H4 (cell line): Measurements from ENCODE around the gene CALHM6.

GRCh38 chr6:111804495-111805084 lies 68.7 kb downstream of the FYN start:
- RAMPAGE, long total RNA: no peak

DNA sequence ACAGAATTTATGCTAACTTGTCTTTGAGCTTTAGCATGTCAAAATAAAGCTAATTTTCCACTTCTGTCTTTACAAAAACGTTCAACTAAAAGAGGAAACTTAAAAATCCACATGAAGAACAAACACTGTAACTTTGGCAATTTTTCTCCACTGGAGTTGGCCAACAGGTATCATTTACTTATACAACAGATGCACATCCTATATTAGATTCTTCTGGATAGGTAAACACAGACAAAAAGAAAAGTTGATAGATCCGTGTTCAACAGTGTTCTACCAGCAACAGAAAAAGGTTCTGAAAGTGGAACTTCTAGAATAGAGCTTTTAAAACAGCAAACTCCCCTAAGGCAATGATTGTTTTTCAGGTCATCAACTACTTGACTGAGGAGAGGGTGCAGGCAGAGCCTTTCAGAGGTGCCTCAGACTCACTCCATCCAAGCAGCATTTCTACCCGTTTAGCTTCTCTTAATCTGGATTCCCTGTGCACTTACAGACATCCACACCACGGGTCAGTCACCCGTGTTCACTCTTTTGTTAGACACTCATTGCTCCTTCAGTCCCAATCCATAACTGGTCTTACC lies 29.0 kb downstream of the FYN start:
- RAMPAGE, long total RNA: no peak

DNA sequence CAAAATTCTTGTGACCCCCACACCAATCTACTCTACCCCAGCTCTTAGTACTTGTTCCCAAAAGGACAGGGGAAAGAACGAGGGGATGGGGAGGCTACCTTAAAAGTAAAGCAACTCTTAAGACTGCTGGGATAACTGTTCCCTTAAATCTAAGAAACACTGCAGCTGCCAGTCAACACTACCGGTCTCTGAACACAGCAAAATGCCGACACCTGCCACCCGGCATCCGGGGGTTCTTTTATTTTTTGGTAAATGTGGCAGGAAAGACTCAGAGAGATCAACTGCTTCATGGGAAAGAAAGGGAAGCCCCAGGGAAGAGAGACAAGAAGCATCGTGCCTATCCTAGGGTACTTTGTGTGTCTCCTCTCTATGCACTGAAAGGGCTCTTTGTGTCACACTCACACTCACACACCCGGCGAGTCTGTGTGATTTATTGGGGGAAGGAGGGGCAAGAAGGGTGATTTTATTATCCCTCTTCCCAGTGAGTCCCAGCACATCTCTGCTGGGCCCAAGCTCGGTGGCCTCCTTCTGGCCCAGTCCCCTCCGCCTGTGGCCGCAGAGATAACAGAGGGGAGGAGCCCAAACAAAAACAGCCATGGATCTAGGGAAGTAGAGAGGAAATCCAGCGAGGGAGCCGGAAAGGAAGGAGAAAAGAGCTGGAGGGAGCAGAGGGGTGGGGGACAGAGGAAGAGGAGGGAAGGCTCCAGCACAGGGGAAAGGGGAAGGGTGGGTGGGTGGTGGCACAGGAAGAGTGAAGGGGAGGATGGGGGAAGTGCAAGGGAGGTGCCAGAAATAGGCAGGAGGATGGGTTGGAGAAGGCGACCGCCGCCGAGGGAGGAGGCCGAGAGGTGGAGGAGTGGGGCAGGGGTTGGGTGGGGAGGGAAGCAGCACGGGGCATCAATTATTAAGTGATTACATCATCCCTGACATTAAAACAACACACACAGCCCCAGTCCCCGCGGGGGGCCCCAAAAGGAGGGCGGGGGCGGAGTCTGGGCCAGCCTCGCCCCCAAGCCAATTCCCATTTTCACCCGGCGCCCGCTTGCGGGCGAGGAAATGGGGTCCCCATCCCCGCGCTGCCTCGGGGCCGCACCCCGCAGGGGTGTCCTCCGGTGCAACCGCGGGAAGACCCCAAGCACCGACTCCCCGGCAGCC lies 1.2 kb downstream of the FYN start:
- RAMPAGE, long total RNA: no peak

DNA sequence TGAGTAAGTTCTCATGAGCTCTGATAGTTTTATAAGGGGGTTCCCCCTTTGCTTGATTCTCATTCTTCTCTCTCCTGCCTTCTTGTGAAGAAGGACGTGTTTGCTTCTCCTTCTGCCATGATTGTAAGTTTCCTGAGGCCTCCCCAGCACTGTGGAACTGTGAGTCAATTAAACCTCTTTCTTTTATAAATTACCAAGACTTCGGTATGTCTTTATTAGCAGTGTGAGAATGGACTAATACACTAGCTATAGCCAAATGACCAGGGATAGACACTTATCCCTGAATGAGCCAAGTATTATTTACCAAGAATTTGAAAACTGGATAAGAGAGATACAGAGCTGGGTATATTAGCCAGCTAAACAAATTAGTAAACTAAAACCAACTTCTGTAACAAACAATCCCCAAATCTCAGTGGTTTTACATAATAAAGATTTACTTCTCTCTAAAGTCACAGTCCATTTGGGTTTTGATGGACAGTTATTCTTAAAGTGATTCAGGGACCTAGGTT lies 7.6 kb upstream of the FYN start:
- RAMPAGE, long total RNA: no peak

DNA sequence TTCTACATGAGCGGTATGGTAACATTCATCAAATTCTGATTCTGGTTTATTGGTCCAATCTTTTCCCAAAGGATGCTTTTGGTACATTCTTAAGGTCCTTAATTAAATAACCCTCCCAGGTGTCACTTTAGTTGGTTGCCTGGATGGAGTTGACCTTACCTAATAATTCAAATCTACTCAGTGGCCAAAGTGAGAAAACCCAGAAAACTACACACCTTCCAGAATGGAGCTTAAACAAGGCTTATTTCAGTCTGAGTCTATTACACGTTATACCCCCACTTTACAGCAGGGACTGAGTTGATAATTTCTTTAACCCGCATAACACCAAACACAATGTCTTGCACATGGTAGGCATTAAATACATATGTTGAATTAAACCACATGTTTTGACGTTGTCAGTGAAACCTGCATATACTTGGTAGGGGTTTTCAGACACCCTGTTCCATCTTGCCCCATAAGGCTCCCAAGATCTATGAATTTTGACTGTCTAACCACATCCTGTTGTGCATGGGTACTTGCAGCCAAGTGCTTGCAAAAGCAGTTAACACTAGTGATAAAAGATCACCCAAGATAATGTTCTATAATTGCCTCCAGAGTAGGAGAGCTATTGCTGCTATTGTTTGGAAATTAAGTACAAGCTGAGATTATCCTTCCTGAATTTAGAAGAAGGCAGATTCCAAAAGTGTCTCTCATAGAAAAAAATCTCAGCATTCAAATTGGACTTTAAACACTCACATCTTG lies 26.1 kb upstream of the CCN6 start:
- RAMPAGE, long total RNA: no peak

GRCh38 chr6:112044907-112045387 lies 9.0 kb upstream of the CCN6 start:
- RAMPAGE, long total RNA: no peak

DNA sequence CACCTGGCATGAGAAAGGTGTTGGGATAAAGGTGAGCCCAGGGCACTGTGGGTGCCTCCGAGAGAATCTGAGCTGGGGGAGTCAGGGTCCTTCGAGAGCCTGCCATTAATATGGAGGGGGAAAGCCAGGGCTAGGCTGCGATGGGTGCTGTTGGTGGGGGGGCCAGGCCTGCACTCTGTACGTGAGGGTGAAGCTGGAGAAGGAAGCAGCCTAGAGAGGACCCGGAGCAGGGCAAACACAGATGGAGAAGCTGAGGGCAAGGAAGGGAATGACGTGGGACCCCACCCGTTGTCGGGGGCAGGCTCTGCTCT lies 238 bp upstream of the CCN6 start:
- RAMPAGE, long total RNA: no peak

DNA sequence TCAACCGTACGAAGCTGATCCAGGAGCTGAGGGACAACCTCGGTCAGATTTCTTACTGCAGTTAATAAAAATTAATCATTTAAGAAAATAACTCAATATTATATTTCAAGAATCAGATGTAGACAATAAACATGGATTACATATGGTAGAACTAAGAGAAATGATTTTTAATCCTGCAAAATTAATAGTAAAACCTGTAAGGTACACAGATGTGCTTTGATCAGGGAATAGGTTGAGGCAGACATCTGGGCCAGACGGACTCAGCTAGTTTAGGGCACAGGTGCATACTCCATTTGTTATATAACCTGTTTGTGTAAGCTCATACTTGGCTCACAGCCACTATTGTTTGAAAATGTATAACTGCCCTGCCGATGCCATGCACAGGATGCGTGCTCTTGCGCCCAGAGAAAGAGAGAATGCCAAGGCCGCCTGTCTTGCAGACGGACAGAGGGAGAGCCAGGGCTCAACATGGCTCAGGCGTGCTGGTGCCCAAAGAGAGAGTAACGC lies 57.5 kb downstream of the FAM229B start:
- RAMPAGE, long total RNA: no peak

DNA sequence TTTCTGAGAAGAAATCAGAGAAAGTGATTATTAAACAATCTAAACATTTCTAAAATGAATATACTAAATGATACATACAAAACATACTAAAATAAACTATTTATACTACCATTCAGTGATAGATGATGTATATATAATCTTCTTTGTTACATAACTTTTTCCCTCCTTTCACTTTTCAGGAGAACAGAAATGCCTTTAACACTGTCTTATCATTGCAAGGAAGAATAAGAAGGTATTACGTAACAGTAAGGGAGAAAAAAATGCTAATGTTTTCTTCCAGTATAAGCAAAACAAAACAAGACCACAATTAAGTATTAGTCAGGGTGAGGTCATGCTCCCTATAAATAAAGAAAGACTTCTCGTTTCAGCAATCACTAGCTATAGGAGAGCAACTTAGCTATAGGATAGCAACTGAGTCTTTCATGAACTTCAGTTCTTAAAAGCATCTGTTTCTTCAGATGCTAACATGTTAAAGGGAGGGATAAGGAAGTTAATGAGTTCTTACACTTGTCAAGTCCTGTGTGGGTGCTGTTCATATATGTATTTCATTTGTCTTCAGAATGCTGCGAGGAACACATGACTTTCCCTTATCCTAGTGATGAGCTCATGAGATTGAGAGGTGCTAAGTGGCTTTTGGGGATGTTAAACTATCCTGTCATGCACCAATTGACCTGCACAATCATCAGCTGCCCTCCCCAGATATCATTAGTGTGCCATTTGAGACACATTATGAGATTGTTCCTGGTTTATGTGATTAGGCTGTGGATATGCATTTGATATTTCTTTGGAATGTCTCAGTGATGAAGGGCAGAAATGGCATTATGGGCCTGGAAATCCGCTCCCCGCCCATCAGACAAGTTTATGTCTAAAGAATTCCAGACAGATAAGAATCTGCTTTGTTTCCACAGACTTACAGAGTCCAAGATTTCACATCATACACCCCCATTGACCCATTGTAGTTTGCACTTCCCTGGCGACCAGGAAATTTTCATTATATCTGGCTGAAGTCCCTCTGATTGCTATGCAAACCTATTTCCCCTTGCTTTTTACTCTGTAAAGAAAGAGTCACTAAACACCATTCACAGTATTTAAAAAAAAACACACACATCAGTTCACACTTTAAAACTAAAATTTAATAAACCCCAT lies 37.5 kb downstream of the LAMA4 start:
- RAMPAGE, long total RNA: no peak

DNA sequence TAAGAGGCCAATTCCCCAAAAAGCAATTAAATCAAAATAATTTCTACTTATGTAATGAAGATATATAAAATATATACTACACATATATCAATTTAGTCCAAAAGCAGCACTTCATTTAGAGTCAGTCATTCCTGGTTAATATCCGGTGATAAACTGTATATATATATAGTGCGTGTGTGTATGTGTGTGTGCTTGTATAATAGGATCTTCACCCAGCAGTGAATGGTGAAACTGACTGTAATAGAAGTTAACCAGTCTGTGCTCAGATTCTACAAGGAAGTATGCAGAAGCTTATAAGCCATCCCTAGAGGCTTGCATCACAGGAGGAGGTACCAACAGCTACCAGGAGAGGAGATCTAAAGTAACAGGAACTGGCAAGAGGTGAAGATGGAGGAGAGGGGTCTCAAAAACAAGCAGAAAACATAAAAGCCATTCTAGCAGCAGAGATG lies 82.8 kb upstream of the MARCKS start:
- RAMPAGE, long total RNA: no peak

DNA sequence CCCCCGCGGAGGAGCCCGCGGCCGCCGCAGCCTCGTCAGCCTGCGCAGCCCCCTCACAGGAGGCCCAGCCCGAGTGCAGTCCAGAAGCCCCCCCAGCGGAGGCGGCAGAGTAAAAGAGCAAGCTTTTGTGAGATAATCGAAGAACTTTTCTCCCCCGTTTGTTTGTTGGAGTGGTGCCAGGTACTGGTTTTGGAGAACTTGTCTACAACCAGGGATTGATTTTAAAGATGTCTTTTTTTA lies 3.2 kb downstream of the MARCKS start:
- RAMPAGE, long total RNA: no peak

DNA sequence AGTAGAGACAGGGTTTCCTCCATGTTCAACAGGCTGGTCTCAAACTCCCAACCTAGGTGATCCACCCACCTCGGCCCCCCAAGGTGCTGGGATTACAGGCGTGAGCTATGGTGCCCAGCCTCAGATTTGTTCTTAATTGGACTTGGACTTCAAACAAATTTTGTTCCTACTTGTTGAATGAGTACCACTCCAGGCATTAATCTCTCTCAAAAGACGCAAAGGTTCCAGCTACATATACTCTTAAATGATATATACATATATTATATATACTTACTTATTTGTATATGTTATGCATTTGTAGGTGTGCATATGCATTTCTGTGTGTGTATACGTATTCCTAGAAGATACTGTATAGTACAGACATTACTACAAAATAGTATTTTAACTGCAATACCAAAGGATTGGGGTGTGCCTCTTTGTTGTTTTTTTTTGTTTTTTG lies 21.0 kb downstream of the HDAC2 start:
- RAMPAGE, long total RNA: no peak

DNA sequence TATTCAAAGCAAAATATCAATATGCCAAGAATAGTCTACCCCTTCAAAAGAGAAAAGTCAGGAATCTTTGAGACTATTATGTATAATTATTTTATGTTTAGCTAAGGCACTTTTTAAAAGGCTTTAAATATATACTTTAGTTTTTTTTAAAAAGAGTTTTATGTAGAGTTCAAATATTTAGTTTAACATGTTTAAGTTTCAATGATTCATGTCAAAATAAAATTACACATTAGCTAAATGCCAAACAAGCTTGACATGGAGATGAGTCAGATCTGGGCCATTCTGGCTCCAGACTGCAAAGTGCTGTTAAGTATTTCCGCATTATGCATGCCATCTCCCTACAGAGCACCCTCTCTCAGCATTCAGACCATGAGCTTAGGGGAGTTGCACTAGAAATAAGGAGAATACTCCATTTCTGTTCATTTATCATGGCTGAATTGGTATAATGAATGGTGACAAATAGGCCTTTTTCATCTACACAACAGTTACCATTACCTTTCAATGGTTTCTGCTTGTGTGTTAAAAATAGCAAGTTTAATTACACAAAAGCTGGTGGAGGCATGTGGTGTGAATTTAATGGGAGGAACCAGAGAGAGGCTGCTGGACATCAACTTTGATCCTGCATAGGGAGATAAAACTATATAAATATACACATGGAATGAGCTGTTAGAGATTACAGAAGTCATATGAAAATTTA lies 21.5 kb upstream of the HS3ST5 start:
- RAMPAGE, long total RNA: no peak

DNA sequence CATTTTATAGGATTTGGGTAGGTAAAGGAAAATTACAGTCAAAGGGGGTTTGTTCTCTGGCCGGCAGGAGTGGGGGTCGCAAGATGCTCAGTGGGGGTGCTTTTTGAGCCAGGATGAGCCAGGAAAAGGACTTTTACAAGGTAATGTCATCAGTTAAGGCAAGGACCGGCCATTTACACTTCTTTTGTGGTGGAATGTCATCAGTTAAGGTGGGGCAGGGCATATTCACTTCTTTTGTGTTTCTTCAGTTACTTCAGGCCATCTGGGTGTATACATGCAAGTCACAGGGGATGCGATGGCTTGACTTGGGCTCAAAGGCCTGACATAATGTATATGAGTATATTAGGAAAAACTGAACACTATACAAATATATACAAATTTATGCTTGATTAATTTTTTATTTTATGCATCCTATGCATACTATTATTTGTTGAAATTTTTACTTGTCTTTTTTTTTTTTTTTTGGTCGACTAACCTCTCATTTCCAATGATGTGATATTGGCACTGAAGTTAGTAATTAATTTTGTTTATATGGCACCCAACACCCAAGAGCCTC lies 85.2 kb upstream of the HS3ST5 start:
- RAMPAGE, long total RNA: no peak

- RAMPAGE, long total RNA: no peak
These were observed 22.1 kb downstream of the FRK start for GRCh38 chr6:116038692-116038891.

GRCh38 chr6:116059706-116060607 lies 734 bp downstream of the FRK start:
- RAMPAGE, long total RNA: no peak

DNA sequence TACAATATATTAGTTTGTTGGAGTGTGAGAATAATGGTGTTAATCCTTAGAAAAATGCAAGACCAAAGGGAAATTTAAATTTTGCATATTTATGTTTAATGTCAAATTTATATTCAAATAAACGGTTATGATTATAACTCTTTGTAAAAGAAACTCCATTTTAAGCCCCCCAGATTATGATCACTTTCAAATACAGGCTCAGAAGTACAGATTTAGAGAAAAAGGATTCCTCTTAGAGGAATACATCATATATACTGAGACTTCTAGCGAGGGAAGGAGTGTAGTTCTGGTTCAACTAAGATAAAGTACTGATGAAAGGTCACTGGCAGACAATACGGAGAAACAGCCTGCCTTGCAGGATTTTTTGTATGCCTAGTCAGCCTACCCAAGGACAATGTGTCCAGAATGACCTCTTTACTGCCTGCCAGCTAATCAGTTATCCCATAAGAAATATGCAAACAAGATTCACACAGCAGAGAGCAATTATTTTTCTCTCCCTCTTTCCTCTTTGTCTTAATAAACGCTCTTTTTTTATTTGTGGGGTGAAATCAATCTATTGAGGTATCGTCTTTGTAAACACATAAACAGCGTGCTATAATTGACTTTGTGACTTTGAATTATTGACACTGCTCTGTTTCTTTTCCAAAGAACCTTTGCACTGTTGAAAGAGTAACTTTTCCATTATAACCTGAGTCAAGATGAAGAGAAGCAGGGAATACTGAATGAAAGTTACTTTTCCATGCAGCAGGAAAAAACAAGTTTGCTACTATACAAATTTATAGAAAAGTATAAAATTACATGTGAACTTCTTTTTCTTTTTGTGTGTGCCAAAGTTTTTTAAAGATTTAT lies 1.4 kb upstream of the TSPYL4 start:
- RAMPAGE, long total RNA: no peak

- RAMPAGE, long total RNA: no peak
These were observed 21.7 kb downstream of the DSE start for GRCh38 chr6:116392288-116393071.

- RAMPAGE, long total RNA: no peak
These were observed 40.4 kb downstream of the DSE start for GRCh38 chr6:116411136-116411547.

GRCh38 chr6:116461179-116461433 lies at the start of gene CALHM6:
TSS of gene CALHM6 (plus strand) at chr6:116461375.
- RAMPAGE, long total RNA: no peak